Neutrophil (primary cell): ENCODE measurements around a stretch of chr11.

- PRO-cap, result no peak
Observed at GRCh38 chr11:126214762-126215299, 3.2 kb downstream of the FAM118B start.

DNA sequence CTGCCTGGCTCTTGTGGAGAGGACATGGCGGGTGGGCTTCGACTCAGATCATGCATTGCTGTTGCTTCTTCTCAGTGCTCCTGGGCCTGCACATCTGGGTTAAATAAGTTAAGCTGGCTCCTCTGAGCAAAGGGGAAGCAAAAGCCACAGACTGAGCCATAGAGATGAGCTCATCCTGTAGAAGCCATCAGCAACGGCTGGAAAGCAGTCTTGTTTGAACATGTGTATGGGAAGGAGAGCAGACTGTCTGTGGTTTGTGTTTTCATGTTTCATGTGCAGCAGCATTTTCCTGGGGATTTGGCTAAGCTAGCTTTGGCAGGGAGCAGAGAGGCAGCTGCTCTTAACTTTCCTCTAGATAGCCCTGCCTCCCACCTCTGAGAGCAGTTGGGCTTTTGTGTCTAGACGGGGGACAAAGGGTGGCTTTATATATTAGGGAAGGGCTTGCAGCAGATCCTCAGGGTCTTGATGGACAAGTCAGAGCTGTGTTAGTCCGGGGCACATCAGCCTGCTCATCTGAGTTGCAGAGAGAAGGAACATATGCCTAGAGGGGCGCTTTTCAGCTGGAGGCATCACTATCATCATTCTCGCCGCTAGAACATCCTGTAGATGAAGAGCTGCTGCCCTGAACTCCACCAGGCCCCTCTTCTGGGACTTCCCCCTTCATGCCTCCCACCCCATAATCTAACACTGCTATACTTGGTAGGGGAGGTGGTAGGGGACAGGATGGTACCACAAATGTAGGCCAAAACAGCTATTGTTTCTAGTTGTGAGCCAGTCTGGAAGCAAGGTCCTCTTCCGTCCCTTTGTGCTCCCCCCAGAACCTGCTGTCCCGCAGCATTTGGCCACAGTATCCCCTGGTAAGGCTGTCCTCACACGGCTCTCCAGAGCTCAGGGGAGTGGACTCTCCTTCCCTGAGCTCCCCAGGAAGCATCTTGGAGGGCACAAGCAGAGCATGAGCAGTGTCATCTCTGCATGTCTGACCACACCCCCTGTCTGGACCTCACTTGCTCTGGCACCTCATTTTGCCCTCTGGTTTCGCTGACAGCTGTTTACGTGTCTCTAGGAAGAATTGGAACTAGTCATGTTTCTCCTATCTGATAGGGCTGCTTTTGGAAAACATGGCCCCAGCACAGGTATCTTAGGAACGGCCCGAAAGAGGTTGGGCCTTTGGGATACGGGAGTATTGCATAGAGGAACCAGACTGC lies 15.2 kb downstream of the DCPS start:
- PRO-cap, result no peak

GRCh38 chr11:126358119-126358768 lies 2.8 kb downstream of the ST3GAL4 start:
- PRO-cap, result no peak

- PRO-cap, result no peak
Observed at GRCh38 chr11:126365888-126366839, 10.7 kb downstream of the ST3GAL4 start.

GRCh38 chr11:126407886-126408984 lies 52.7 kb downstream of the ST3GAL4 start:
- PRO-cap, result no peak

DNA sequence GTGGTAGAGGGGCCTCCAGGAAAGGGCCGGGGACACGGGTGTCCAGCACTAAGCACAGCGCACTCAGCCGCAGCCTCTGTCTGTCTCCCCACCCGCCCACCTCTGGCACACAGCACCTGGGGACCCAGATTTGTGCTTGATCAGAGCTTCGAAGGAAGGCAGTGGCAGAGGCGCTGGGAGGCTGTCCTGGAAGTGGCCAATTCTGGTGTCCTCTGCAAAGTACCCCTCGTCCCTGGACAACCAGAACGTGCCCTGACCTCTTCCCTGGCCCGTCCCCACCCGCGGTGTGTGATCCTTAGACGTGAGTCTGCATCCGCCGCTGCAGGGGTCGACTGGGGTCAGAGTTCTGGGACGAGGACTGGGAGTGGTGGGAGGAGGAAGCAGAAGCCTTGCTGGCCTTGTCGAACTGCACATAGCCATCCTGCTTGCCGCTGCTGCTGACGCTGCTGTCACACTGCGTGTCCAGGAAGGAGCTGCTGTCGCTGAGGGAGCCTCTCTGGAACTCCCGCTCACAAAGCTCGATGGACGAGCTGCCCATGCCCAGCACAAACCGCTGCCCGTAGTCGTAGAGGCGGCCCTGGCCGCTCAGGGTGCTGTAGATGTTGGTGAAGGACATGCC lies 68.9 kb downstream of the ST3GAL4 start:
- PRO-cap, result no peak

DNA sequence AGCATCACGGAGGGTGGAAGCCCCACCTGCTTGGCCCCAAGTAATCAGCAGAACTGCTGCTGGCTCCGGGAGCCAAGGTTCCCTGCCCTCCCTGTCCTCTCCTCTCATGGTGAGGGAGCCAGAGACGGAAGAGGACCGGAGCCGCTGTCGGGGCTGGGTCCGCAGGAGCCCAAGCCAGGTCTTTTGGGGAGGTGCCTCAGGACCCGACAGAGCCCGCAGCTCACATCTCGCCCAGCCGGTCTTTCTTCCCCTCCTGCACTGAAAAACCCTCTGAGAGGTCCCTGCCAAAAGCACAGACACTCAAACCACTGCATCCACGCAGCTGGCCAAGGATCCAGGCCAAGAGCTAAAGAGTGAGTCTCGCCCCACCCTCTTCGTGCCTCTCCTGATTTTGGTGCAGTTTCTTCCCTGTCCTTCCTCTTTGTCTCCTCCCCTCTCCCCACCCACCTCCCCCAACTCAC lies 97.2 kb downstream of the ST3GAL4 start:
- PRO-cap, result no peak

GRCh38 chr11:126478062-126478336 lies 122.5 kb downstream of the ST3GAL4 start:
- PRO-cap, result no peak

DNA sequence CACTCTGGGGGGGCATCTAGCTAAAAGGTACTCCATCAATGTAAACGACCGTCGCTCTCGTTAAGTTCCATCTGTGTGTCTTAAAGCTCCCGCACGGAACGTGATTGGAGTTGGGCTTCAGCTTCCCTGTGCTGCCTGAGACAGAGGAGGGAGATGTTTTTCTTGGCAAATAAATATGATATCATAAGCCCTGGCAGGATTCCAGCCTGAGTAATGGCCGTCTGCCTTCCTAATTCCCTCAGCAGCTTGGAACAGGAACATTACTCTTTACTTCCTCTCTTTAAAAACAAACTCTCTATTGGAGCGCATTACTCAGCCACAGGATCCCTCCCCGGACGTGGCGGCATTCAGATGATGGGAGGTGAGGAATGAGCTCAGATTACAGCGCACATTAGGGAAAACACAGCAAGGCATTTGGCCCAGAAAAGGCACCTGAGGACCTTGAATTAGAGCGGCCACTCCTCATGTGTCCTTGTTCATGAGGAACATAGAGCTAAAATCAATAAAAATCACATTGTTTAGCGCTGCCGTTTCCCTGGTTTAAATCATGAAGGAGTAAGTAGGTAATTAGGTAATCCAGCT lies 230.4 kb downstream of the ST3GAL4 start:
- PRO-cap, result no peak

DNA sequence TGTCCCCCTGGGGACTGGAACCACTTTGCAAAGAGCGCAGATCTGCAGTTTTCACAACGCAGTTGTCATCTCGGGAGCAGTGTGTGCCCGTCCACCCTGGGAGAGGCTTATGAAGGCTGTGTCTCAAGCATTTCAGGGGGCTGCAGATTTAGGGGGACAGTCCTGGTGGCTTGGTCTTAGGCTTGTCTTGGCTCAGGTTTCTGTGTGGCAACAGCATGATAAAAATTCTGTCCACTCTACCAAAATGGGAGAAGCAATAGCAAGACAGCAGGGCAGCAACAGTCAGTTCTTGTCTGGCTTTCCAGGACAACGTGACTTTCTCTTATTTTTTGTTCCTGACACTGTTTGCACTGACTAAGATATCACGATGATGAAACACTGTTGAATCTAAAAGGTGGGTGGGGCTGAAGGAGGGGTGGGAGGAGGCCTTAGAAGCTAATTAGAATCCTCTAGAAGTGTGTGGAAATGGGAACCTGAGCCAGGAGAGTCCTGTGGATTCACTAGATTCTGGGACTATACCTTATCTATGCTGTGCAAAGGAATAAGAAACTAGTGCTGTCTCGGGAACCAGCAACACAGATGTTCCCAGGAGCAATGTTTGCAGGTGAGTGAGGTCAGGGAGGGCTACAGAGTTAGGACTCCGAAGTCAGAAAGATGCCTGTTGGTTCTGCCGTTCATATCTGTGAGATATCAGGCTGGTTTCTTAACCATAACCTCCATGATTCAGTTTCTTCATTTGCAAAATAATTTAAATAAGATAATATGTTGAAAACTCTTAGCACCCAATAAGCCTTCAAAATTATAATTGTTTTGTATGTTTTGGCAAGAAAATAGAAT lies 300.3 kb downstream of the ST3GAL4 start:
- PRO-cap, result no peak

DNA sequence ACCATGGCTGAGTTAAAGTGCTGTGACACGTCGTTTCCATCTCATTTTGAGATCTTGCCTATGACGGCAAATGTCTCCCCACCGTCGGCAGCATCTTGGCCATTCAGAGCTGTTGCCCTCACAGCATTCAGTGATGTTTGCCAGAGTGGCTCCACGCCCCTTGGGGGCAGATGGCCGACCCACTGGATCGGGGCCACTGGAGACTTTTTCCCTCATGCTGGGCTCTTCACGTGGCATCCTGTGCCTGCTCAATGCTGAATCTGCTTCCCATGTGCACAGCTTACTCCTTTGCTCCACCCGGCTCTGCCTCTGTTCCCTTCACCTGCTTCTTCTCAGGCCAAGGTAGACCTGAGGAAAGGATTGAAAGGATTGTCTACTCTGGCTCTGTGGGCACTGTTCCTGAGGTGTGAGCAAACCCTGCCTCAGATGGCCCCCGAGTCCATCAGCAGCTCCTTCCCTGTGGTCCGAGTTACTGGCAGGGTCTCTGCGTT lies 314.9 kb downstream of the KIRREL3 start:
- PRO-cap, result no peak

GRCh38 chr11:128210441-128211035 lies 376.8 kb downstream of the ETS1 start:
- PRO-cap, result no peak

DNA sequence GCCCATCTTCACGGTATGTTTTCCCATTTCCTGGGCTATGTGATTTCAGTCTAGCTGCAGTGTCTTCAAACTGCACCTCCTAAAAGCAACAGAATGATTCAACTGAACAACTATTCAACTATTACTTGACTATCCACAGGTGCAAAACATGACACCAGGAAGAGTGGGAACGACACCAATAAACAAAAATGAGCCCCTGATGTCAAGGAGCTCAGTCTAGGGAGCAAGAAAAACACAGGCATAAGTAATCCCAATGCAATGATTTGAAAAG lies 285.7 kb downstream of the ETS1 start:
- PRO-cap, result no peak

DNA sequence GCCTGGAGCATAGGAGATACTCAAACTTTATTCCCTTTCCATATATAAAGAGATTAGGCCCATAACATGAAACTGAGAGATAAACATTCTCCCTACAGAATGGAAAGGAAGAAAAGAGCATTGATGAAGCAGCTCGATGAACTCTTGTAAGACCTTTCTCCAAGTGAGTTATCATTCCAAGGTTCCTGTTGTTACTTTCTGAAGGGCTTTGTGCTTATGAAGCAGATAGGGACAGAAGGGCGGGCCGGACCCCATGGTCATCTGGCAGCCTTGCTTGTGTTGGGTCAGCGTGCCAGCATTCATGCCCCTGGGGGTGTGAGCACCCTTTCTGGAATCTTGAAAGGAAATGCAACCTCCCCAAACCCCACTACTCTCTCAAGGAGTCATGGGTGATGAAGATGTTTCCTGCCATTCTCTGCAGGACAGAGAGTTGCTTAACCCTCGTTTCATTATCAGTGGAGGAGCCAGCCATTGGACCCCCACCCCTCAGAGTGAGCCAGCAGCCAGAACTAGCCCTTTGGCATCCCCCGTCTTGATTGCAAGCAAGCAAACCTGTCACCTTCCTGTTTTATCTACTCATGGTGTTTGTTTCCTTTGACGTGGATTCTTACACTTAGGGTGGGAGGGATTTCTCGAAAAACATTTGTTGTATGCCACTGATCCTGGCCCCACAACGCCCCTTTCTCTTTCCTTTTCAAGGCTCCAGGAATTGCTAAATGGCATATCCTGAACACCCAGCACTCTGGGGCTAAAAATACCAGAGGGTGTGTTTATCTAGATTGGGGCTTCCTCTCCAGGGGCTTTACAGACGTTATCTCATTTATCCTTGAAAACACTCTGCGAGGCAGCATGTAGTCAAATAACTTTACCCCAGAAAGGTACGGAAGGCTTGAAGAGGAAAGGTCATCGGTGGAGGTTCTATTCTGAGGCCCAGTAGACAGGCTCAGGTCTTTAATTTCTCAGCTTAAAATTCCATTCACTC lies 258.3 kb downstream of the ETS1 start:
- PRO-cap, result no peak

GRCh38 chr11:128451367-128452175 lies 135.8 kb downstream of the ETS1 start:
- PRO-cap, result no peak

DNA sequence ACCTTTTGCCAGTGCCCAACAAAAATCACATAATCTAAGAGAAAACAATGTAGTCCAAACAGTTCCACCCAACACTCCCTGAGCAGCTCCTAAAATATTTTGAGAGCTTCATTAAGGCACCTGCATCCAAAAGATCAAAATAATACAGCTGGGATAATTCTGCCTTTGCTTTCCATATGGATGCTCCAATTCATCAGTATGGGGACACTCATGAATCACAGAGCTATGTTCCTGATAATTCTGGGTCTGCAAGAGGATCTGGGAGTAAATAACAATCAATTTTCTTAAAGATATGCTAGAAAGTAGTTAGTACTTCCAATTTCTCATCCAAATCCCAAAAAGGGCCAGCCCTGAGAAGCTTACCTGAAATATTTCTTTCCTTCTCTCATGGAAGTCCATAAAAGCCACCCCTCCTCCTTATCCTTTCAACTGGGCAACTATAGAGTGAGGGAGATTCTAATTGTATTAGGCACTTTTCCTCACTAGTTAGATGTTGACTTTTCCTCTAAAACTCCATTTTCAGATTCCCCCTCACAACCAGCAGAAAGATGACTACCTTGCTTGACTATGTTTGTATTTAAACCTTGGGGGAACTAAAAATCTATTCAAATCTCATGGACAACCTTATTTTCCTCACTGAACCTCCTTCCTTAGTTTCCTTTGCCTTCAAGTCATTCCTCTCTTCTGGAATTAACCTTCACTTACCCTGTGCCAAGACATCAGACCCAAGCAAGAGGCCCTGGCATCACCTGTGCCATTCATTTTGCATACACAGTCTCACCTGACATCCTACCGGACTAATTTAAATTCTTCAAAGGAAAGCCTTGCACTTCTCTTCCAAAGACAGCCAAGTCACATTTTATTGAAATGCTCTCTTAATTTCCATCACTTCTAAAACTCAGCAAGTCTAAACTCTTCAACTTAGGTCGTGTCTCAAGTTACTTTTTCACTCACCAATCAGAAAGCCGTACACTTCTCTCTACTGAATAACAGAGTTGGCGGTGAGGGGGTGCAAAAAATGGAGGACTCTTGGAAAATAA lies 126.9 kb downstream of the ETS1 start:
- PRO-cap, result no peak

- PRO-cap, result no peak
Observed at GRCh38 chr11:128470062-128470515, 117.3 kb downstream of the ETS1 start.

- PRO-cap, result no peak
Observed at GRCh38 chr11:128498564-128499408, 88.6 kb downstream of the ETS1 start.

DNA sequence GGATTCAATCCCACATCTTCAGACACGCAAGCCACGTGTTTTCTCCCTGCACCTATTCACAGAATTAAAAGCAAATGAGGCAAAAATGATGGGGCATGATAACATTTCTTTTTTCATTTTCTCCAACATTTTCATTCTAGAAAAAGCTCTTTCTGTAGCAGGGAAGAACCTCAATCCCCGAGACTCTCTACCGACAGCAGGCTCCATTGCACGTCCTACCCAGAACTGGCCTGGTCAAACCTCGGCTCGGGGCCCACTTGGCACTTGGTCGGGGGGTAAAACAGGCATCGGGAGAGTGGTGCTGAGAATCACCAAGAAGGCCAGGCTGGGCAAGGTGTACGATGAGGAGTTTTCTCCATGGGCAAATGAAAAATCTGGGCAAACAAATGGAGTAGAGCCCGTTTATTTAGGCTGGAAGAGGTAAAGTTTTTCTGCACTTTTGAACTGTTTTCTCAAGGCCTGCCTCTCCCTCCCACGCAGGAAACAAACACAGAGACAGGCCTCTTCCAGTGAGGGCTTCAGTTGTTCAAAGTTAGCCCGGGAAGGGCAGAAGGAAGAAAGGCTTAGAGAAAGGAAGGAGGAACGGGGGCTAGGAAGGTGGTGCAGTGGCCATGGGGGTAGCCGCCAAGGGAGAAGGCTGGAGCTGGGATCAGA lies 87.7 kb downstream of the ETS1 start:
- PRO-cap, result no peak

- PRO-cap, result no peak
Observed at GRCh38 chr11:128518386-128519050, 68.8 kb downstream of the ETS1 start.